Astrocyte (in vitro differentiated cells and primary cell): ENCODE measurements around the genes ATP5IF1, EPB41 and TMEM200B.

DNA sequence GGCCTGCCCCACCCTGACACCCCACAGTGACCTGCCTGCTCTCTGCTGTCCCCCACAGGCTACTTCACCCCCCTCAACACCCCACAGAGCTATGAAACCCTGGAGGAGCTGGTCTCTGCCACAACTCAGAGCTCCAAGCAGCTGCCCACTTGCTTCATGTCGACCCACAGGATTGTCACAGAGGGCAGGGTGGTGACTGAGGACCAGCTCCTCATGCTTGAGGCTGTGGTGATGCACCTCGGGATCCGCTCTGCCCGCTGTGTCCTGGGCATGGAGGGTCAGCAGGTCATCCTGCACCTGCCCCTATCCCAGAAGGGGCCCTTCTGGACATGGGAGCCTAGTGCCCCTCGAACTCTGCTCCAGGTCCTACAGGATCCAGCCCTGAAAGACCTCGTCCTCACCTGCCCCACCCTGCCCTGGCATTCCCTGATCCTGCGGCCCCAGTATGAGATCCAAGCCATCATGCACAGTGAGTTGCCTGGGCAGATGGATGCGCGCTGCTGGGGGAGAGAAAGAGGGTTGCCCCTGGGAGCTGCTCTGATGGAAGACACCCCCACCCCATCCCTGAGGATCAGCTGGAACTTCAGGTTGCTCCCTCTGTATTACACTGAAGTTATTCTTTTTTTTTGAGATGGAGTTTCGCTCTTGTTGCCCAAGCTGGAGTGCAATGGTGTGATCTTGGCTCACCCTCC lies 7.4 kb downstream of the THEMIS2 start:
- PRO-cap = no peak
- RRBS, 2 experiments = no CpG with 5 or more reads among the region's 10 CpGs

GRCh38 chr1:28193455-28194333 lies 17.2 kb upstream of the PTAFR start:
- PRO-cap = no peak
- RRBS, 2 experiments = 43 to 50% methylated on average over 3 of the region's 13 CpGs

DNA sequence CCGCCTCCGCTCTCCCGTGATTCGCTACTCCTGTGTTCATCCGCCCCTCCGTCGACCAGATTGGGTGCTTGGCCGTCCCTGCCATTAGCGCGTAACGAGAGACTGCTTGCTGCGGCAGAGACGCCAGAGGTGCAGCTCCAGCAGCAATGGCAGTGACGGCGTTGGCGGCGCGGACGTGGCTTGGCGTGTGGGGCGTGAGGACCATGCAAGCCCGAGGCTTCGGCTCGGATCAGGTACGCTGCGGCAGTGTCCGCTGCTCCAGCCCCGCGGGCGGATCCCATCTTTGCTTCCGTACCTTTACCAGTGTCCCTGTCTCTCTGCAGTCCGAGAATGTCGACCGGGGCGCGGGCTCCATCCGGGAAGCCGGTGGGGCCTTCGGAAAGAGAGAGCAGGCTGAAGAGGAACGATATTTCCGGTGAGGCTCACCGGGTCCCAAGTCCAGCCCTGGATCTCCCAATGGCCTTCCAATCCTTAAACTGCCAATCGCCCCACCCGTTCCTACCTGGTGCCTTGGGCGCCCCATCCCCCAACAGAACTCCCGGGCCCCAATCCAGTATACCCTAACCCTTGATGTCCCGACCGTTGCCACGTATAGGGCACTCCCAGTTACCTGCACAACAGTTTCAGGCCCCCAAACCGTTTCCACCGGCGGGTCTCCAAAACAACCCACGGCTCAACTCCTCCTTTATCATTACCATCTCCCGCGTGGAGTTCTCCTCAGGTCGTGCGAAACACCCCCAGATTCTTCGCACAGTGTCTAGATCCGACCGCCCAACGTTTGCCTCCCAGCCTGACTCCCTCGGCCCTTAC lies at the start of gene ATP5IF1:
Gene ATP5IF1, plus strand, starts transcription at position 87 of the 810 bp plus-strand sequence.
- PRO-cap = bidirectional peak, plus-strand start at position 117 of the sequence, minus-strand start outside the sequence
- RRBS, 2 experiments = 4% methylated on average over 2 to 7 of the region's 62 CpGs

GRCh38 chr1:28323747-28324024 lies 5.2 kb upstream of the MED18 start:
- PRO-cap = no peak
- RRBS, 2 experiments = no CpG with 5 or more reads among the region's 3 CpGs

DNA sequence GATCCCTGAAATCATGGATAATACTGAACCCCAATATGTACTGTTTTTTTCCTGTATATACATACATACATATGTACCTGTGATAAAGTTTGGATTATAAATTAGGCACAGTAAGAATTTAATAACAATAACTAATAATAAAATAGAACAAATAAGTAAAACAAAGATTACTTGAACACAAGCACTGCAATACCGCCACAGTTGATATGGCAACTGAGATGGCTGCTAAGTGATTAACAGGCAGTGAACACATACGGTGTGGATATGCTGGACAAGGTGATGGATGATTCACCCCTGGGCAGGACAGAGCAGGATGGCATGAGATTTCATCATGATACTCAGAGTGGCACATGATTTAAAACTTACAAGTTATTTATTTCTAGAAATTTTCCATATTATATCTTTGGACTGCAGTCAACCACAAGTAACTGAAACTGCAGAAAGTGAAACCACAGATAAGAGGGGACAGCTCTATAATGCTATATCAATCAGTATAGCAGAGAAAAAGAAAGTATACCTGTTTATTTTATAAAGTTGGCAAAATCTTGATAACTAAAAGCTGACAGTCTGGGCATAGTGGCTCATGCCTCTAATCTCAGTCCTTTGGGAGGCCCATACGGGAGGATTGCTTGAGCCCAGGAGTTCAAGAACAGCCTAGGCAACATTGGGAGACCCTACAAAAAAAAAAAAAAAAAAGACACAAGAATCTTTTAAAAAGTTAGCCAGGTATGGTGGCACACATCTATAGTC lies 47.9 kb downstream of the PHACTR4 start:
- PRO-cap = no peak
- RRBS, 2 experiments = no CpG with 5 or more reads among the region's 3 CpGs

- PRO-cap = no peak
- RRBS, 2 experiments = no CpG with 5 or more reads among the region's 9 CpGs
Observed at GRCh38 chr1:28505625-28505735, 363 bp upstream of the RCC1 start.

GRCh38 chr1:28518778-28519445 lies 13.1 kb downstream of the RCC1 start:
- PRO-cap = unidirectional peak, minus-strand start at chr1:28518927
- RRBS, 2 experiments = no CpG with 5 or more reads among the region's 20 CpGs

- PRO-cap = no peak
- RRBS, 2 experiments = 2 to 4% methylated on average over 20 to 27 of the region's 42 CpGs
Observed at GRCh38 chr1:28592568-28592992, 515 bp downstream of the RAB42 start.

GRCh38 chr1:28642277-28642642 lies 607 bp downstream of the TAF12 start:
- PRO-cap = no peak
- RRBS, 2 experiments = 2 to 5% methylated on average over 3 of the region's 10 CpGs

GRCh38 chr1:28773097-28773768 lies 36.5 kb downstream of the YTHDF2 start:
- PRO-cap = no peak
- RRBS, 2 experiments = no CpG with 5 or more reads among the region's 4 CpGs

- PRO-cap = no peak
- RRBS, 2 experiments = 78 to 90% methylated on average over 2 of the region's 13 CpGs
Observed at GRCh38 chr1:28881974-28882634, 32.3 kb upstream of the EPB41 start.

DNA sequence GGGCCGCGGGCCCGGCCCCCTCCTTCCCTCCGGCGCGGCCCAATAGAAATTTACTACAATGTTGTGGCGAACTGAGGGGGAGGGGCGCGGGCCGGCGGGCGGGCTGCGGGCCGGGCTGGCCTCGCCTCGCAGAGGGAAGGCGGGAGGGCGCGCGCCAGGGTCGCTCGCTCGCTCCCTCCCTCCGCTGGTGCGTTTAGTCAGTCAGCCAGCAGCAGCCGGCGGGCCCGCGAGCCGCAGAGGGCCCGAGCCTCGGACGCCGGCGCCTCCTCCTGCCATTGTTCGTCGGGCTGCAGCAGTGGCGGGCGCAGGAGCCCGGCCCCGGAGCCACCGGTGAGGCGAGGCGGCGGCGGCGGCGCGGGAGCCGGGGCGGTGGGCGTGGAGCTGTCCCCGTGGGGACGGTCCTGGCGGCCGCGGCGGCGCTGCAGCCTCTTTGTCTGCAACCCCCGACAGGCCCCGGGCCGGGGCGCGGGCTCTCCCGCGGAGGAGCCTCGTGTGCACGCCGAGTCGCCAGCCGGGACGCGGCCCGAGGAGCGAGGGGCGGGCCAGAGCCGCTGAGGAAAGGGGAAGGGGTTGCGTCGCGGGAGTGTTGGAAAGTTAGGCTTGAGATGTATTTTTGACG lies at the start of gene EPB41:
Gene EPB41, plus strand, starts transcription at position 131 of the 619 bp plus-strand sequence.
- PRO-cap = unidirectional peak, plus-strand start at position 131 of the sequence; unidirectional peak, plus-strand start at position 200 of the sequence; unidirectional peak, minus-strand start at position 332 of the sequence
- RRBS, 2 experiments = 1 to 3% methylated on average over 37 to 48 of the region's 81 CpGs

- PRO-cap = no peak
- RRBS, 2 experiments = no CpG with 5 or more reads among the region's 31 CpGs
Observed at GRCh38 chr1:28915058-28915794, 857 bp downstream of the EPB41 start.

DNA sequence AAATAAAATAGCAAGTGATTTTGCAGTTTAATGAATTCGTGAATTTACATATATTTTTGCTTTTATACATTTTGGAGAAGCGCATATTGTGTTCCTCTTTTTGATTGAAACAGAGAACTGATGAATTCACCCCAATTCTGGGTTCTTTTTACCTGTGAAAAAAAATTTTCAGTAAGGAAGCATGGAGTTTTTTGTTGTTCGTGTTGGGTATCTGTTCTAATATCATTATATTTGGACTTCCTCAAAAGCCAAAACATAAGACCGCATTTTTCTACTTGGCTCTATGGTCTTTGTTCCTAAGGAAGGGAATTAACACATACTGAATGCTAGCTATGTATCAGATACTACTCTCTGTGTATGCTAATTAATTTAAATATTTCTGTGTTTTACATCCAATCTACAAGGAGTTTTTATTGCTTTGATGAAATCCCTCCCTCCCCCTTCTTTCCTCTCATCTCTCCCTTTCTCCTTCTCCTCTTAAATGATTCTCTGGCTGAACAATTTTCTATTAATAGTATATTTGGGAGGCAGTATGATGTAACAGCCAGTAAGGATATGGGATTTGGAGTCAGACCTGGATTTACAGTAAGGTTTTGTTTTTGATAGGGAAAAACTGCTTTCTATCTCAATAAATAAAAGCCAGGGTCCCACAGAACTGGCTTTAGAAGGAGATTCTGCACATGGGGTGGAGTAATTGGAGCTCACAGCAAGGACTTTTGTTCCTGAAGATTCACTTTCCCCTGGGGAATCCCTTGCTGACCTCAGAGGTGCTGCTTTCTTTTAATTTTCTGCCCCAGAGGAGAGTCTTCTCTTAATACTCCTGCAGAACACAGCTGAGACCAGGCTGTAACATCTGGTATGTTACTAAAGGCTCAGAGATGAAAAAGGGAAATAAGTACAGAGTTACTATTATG lies 13.1 kb downstream of the EPB41 start:
- PRO-cap = no peak
- RRBS, 2 experiments = no CpG with 5 or more reads among the region's 4 CpGs

DNA sequence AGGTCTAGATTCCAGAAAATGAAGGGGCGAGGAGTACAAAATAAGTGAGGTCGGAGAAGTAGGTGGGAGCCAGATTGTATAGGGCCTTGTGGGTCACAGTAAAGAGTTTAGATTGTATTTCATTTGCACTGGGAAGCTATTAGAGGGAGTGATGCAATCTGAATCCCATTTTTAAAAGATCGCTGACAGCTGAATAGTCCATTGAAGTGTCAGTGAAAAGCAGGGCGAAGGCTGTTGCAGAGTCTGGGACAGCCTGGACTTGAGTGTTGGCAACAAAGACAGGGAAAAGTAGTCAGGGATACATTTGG lies 80.2 kb downstream of the TMEM200B start:
- PRO-cap = no peak
- RRBS, 2 experiments = no CpG with 5 or more reads among the region's 4 CpGs

DNA sequence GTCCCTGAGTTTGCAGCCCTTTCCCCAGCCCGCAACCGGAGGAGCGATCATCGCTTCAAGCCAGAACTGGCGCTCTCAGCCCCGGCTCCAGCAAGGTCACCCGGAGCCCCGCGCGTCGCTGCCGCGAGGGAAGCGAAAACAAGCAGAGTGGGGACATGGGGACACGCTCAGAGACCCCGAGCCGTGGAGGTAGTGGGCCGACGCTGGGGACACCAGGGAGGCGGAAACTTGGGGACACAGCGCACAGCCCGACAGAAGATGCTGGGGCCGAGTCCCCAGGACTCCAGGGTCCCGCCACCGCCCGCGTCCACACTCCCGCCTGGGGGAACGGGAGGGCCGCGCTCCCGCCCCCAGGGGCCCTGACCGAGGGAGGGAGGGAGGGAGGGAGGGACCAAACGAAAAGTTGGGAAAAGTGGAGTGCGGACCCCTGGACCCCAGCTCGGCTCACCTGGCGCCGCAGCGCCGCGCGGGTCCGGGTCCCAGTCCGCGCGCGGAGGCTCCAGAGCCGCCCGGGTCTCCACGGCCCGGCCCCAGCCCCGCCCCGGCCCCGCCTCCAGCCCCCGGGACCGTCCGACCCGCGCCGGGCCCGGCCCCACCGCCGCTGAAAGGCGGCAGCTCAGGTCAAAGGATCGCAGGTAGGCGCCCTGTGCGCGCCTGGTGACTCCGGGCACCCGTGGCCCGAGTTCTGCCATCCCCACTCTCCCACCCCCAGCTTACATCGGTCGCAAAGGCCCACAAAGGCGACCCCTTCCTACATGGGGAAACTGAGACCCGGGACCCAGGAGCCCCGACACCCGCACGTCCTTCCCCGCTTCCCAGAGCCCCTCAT lies at the start of gene TMEM200B:
Gene TMEM200B, minus strand, starts transcription at position 496 of the 829 bp plus-strand sequence.
- PRO-cap = no peak
- RRBS, 2 experiments = 5 to 7% methylated on average over 26 to 30 of the region's 79 CpGs

DNA sequence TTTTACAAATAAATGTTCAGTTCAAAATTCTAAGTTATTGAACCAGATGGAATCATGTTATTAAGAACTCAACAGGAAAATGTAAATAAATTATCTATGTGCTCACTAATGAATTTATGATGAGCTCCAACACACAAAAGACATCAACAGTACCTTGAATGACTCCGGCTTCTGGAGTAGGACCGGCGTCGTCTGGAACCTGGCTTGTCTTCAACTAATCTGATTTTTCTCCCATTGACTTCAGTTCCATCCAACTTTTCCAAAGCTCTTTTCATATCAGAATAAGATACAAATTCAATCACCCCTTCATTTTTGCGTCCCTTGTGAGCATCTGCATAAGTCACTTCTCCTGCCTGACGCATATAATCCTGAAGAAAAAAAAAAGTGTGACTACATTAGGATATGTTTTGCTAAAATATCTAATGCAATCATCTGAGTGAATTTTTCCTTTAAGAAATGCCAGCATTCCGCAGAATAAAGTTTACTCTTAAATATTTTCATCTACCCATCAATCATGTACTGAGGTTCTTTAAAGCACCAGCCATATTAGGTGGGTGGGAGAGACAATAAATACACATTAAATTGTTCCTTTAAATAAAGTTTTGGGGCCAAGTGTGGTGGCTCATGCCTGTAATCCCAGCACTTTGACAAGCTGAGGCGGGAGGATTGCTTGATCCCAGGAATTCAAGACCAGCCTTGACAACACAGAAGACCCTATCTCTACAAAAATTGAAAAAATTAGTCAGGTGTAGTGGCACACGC lies 27.0 kb downstream of the SRSF4 start:
- PRO-cap = no peak
- RRBS, 2 experiments = no CpG with 5 or more reads among the region's 9 CpGs

- PRO-cap = no peak
- RRBS, 2 experiments = no CpG with 5 or more reads among the region's 11 CpGs
Observed at GRCh38 chr1:29166228-29167376, 15.1 kb downstream of the SRSF4 start.

- PRO-cap = no peak
- RRBS, 2 experiments = no CpG with 5 or more reads among the region's 6 CpGs
Observed at GRCh38 chr1:29417176-29417474, 180.8 kb downstream of the PTPRU start.

GRCh38 chr1:29984985-29985790 lies 738.2 kb downstream of the MATN1 start:
- PRO-cap = no peak
- RRBS, 2 experiments = no CpG with 5 or more reads among the region's 9 CpGs